ENCODE measurements around a stretch of chr9.

DNA sequence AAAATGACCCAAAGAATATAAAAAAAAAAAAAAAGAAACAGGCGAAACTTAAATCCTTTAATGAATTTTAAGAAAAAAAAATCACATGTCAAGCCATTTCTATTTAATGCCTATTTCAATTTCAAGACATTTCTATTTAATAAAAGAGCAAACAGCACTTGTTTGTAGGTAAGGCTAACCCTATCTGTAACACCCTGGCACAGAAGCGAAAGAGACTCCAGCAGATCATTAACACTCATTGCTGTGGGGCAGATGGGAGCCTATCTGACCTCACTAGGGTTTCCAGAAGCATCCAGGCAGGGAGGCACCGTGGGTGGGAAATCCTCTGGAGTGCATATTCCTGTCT, 233.9 kb downstream of the GLIS3 start:
- PRO-cap, 2 experiments: no peak in any of the 2 experiments
- RAMPAGE, long total RNA, 4 experiments: no peak in any of the 4 experiments

DNA sequence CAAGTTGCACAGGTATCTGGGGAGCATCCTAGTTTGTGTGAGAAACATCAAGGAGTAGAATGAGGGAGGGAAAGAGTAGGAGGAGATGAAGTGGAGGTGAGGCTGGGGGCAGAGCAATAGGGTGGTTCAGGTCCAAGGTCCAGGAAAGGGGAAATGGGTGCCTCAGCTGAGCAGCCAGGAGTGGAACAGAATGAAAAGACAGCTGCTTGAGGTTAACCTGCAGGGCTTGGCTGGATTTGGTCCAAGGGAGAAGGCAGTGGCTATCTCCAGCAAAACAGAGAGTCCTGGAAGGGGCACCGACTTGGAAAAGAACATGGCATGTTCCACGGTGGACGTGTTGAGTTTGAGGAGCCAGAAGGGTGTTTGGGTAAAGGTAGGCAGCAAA, 5.3 kb downstream of the SLC1A1 start:
- PRO-cap, 2 experiments: no peak in any of the 2 experiments
- RAMPAGE, long total RNA, 4 experiments: no peak in any of the 4 experiments

GRCh38 chr9:4508128-4509183, 18.2 kb downstream of the SLC1A1 start:
- PRO-cap, 2 experiments: no peak in any of the 2 experiments
- RAMPAGE, long total RNA, 4 experiments: no peak in any of the 4 experiments

GRCh38 chr9:4532183-4532738, 42.0 kb downstream of the SLC1A1 start:
- PRO-cap, 2 experiments: no peak in any of the 2 experiments
- RAMPAGE, long total RNA, 4 experiments: start-site peak on the plus strand in 1 of 4 experiments, at chr9:4532324-4532508 at its widest, 7 to 9 reads per replicate

GRCh38 chr9:4680218-4680693, 887 bp downstream of the CDC37L1 start:
- PRO-cap, 2 experiments: no peak in any of the 2 experiments
- RAMPAGE, long total RNA, 4 experiments: no peak in any of the 4 experiments

DNA sequence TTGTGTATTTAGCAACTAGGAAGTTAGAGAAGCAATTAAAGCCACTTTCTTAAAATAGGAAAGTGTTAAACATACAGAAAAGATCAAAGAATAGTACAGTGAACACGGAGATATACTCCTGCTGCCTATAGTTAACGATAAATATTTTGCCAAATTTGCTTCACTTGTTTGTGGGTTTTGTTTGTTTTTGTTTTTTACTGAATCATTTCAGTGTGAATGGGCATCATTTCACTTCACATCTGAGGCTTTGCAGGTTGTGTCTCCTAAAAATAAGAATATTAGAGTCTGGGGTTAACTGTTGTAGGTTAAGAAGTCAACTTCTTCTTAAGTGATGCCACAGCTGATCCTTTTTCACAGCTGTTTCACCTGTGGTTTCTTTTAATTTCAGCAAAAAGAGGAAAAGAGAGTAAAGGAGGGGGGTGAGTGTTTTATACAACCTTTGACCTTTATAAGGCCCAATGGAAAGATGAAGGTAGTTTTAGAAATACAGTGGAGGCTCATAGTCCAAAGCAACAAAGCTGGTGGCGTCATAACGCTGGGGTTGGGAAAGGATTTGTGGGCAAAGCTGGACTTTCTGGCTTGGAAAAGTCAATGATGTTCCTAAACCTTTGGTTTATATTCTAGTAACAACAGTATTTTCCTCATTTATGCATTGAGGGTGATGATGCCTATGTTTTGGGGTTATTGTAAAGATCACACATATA, 49.4 kb downstream of the RCL1 start:
- PRO-cap, 2 experiments: no peak in any of the 2 experiments
- RAMPAGE, long total RNA, 4 experiments: no peak in any of the 4 experiments

DNA sequence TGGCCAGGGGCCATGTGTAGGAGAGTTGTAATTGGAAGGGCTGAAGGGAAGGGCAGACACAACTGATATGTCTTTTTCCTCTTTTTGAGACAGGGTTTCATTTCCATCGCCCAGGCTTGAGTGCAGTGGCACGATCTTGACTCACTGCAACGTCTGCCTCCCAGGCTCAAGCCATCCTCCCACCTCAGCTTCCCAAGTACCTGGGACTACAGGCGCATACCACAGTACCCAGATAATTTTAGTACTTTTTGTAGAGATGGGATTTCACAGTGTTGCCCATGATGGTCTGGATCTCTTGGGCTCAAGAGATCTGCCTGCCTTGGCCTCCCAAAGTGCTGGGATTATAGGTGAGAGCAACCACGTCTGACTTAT, 51.6 kb upstream of the JAK2 start:
- PRO-cap, 2 experiments: no peak in any of the 2 experiments
- RAMPAGE, long total RNA, 4 experiments: no peak in any of the 4 experiments

- PRO-cap, 2 experiments: peak in 2 of 2 experiments; most common plus-strand start chr9:4986077 (in 1); most common minus-strand start chr9:4986030 (in 2)
- RAMPAGE, long total RNA, 4 experiments: no peak in any of the 4 experiments
Observed at GRCh38 chr9:4985417-4986233, 553 bp downstream of the JAK2 start.

DNA sequence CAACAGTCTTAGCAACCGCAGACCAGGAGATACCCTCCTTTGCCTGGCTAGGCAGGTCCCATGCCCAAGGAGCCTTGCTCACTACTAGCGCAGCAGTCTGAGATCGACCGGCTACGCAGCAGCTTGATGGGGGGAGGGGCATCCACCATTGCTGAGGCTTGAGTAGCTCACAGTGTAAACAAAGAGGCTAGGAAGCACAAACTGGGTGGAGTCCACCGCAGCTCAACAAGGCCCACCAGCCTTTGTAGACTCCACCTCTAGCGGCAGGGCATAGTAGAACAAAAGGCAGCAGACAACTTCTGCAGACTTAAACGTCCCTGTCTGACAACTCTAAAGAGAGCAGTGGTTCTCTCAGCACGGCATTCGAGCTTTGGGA, 12.5 kb downstream of the RLN1 start:
- PRO-cap, 2 experiments: no peak in any of the 2 experiments
- RAMPAGE, long total RNA, 4 experiments: no peak in any of the 4 experiments

DNA sequence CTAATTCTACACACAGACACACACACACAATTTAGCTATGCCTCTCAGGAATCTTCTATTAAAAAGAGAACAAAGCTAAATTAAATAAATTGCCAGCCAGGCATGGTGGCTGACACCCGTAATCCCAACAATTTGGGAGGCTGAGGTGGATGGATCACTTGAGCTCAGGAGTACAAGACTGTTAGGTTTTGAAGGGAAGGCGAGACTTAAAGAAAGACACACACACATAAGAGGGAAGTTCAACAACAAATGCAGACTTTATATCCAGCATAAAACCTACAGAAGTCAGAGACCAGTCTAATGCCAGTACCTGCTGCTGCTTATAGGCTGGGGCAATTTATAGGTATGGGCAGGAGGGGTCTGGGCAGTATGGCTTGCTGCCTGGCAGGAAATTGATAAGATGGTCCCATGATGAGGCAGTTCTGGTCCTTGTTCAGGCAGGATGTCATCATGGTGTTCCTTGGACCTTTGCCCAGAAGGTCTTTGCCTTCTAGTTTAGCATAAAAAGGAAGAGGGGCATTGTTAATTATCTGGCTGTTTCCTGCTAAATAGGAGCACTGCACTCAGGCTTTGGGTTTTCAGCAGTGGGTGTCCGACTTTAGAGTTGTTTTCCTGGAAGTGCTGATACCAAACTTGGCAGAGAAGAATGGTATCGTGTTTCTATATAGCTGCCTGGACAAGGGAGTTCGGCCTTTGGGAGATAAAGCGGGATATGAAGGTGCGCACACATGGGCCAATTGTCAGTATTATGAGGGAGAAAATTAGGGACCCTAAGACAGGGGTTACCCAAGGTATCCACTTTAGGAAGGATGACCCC, 10.4 kb upstream of the PDCD1LG2 start:
- PRO-cap, 2 experiments: no peak in any of the 2 experiments
- RAMPAGE, long total RNA, 4 experiments: no peak in any of the 4 experiments

- PRO-cap, 2 experiments: no peak in any of the 2 experiments
- RAMPAGE, long total RNA, 4 experiments: no peak in any of the 4 experiments
Observed at GRCh38 chr9:5510683-5511103, 362 bp downstream of the PDCD1LG2 start.

DNA sequence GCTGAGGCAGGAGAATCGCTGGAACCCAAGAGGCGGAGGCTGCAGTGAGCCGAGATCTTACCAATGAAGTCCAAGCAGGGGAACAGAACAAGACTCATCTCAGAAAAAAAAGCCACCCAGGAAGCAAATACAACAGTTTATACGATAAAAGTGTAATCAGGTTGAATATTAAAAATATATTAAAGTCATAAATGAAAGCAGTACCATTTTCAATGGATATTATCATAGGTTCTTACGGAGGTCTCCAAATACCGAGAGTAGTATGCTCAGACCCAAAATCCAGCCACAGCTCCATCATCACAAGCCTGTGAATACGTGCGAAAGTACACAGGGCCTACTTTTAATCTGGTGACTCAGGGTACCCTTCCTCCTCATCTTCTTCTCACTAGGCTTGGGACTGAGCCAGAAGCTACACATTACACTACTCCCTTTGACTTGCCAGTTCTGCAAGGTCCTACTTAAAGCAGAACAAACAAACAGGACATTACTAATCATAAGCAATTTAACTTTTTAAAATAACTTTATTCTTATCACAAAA, 7.7 kb upstream of the RIC1 start:
- PRO-cap, 2 experiments: no peak in any of the 2 experiments
- RAMPAGE, long total RNA, 4 experiments: no peak in any of the 4 experiments

- PRO-cap, 2 experiments: no peak in any of the 2 experiments
- RAMPAGE, long total RNA, 4 experiments: start-site peak on the plus strand in 1 of 4 experiments, at chr9:5773979-5774018 at its widest, 23 reads per replicate
Observed at GRCh38 chr9:5773740-5774277, 59.1 kb downstream of the ERMP1 start.

- PRO-cap, 2 experiments: no peak in any of the 2 experiments
- RAMPAGE, long total RNA, 4 experiments: no peak in any of the 4 experiments
Observed at GRCh38 chr9:5841526-5842441, 8.9 kb upstream of the ERMP1 start.

DNA sequence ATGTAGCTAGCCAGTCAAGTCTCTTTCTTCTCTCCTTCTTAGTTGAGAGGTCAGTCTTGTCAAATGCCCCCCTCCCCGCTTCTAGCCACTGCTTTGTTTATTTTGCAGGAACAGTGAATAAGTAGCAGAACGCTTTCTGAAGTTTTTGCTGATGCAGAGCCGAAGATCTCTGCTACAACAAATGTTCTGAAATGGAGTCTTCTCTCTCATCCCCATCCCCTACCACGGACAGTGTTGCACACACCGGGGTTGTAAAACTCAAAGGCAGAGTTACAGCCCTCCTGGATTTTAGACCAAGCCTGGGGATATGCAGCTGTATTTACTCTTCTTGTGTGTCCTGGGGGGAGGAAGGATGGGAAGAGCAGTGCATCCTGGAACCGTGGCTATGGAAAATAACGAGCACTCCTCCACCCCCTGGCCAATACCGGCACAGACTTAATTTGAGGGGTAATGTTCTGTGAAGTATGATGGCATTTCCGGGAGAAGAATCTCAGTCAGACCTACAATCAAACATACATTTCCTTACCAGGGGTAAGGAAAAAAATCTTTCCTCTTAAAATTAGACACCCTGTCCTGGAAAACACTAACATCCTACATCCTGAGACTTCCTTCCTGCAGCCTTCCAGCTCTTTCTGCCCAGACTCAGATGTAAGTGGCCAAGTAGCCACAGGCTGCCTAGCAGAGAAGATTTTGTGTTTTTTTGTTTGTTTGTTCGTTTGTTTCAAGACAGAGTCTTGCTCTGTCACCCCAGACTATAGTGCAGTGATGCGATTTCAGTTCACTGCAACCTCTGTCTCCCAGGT, 10.9 kb upstream of the ERMP1 start:
- PRO-cap, 2 experiments: no peak in any of the 2 experiments
- RAMPAGE, long total RNA, 4 experiments: no peak in any of the 4 experiments

- PRO-cap, 2 experiments: no peak in any of the 2 experiments
- RAMPAGE, long total RNA, 4 experiments: no peak in any of the 4 experiments
Observed at GRCh38 chr9:6427600-6428004, 14.6 kb downstream of the UHRF2 start.

DNA sequence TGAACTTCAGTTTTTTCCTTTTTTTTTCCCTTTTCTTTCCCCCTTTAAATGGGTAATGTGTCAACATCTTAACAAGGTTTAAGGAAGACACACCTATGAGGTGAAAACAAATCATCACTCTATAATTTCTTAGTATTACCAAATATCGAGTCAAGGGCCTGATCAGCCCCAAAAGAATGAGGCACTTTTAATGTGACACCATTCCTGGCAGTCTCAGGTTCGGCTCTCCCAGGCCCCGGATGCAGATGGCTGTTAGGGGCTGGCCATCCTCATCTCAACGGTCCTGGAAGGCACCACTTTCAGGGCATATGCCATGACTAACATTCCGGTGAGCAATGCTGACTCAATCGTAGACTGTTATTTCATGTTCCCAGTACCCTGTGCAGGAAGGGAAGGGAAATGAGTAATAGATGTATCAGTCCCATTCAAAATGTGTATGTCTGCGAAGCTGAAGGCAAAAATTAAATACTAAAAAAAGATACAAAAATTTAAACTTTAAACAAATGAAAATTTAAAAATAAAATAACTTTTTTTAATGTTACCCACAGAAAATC, 79.2 kb downstream of the GLDC start:
- PRO-cap, 2 experiments: no peak in any of the 2 experiments
- RAMPAGE, long total RNA, 4 experiments: no peak in any of the 4 experiments

GRCh38 chr9:6715966-6717138, 41.4 kb upstream of the KDM4C start:
- PRO-cap, 2 experiments: peak in 1 of 2 experiments; most common plus-strand start chr9:6716178 (in 1); most common minus-strand start chr9:6716115 (in 1)
- RAMPAGE, long total RNA, 4 experiments: no peak in any of the 4 experiments

- PRO-cap, 2 experiments: no peak in any of the 2 experiments
- RAMPAGE, long total RNA, 4 experiments: no peak in any of the 4 experiments
Observed at GRCh38 chr9:6890437-6890916, 132.7 kb downstream of the KDM4C start.

GRCh38 chr9:7121920-7122377, 364.2 kb downstream of the KDM4C start:
- PRO-cap, 2 experiments: no peak in any of the 2 experiments
- RAMPAGE, long total RNA, 4 experiments: no peak in any of the 4 experiments

Data from upper lobe of left lung (tissue), 5 donors.